Smooth muscle cell (in vitro differentiated cells): ENCODE data around the genes PKHD1, IL17A, TRAM2, TMEM14A and GFRAL.

- RAMPAGE, long total RNA, result no peak
Measured at GRCh38 chr6:51737543-51737990, 349.8 kb downstream of the PKHD1 start.

- RAMPAGE, long total RNA, result no peak
Measured at GRCh38 chr6:52087276-52087737, at the start of gene PKHD1. PKHD1 (minus strand) TSS chr6:52087613.

DNA sequence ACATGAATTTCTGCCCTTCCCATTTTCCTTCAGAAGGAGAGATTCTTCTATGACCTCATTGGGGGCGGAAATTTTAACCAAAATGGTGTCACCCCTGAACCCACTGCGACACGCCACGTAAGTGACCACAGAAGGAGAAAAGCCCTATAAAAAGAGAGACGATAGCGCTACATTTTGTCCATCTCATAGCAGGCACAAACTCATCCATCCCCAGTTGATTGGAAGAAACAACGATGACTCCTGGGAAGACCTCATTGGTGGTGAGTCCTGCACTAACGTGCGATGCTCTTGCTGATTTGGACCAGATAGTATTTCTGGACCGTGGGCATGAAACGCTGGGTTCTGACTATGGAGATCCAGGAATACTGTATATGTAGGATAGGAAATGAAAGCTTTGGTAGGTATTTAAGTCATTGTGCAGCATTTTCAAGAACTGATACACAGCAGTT lies at the start of gene IL17A:
Gene IL17A, plus strand, starts transcription at position 177 of the 449 bp plus-strand sequence.
- RAMPAGE, long total RNA, result no peak

- RAMPAGE, long total RNA, result no peak
Measured at GRCh38 chr6:52268650-52269446, 15.7 kb downstream of the MCM3 start.

DNA sequence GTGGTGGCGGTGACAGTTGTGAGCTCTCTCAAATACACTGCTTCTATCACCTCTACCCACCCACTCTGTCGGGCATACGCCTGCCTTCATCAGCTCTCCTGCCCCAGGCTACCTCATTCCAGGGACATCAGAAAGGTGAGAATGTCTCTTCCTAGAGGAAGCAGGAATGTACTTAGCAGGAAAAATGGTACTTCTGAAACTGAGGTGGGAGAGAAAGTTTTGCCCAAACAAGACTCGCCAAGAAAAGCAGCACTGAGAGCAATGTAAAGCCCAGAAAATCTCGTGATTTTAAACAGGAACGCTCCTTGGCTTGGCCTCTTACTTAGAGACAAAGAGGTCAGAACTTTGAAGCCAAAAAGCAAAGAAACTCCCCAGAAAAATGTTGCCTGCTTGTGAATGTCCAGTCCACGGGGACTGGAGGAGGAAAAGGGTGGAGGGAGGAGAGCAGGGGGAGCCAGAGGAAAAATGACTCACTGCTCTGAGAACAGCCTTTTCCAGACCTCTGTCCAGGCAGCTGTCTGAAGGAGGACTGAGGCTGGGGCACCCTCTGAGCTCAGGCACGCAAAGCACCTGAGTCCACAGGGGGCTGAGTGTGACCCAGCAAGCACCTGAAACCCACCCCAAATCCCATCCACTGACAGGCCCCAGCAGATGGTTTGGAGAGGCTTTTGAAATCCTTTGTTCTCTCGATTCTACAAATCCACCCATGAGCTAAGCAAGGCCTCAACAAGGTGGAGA lies 64.7 kb downstream of the TRAM2 start:
- RAMPAGE, long total RNA, result no peak

DNA sequence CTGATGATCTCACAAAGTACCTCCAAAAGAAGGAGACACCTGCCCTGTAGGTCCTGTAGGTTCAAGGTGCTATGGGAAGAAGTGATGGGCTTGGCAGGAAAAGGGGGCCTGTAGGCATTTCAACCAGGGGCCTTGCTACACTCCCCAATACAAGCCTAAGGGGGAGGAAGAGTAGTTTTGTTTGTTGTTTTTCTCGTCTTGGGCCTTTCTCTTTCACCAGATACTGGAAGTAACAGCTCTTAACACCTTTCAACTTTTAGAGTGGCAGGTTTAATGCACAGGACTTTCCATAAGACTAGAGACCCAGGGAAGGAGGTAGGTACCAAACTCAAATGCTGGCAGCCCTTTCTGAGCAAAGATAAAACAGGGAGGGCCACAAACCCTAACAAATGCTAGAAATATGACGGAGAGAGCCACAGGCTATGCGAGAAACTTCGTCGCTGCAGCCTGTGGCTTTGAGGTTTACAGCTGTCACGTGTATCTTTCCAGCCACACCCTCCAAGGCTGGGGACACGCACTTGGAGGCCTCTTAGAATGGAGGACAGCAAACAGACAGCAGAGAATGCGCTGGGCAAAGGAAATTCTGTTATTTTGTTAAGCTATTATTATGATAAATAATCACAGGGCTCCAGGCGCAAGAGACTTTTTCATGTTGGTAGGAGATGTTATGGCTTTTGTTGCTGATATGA lies 2.2 kb downstream of the TRAM2 start:
- RAMPAGE, long total RNA, result no peak

DNA sequence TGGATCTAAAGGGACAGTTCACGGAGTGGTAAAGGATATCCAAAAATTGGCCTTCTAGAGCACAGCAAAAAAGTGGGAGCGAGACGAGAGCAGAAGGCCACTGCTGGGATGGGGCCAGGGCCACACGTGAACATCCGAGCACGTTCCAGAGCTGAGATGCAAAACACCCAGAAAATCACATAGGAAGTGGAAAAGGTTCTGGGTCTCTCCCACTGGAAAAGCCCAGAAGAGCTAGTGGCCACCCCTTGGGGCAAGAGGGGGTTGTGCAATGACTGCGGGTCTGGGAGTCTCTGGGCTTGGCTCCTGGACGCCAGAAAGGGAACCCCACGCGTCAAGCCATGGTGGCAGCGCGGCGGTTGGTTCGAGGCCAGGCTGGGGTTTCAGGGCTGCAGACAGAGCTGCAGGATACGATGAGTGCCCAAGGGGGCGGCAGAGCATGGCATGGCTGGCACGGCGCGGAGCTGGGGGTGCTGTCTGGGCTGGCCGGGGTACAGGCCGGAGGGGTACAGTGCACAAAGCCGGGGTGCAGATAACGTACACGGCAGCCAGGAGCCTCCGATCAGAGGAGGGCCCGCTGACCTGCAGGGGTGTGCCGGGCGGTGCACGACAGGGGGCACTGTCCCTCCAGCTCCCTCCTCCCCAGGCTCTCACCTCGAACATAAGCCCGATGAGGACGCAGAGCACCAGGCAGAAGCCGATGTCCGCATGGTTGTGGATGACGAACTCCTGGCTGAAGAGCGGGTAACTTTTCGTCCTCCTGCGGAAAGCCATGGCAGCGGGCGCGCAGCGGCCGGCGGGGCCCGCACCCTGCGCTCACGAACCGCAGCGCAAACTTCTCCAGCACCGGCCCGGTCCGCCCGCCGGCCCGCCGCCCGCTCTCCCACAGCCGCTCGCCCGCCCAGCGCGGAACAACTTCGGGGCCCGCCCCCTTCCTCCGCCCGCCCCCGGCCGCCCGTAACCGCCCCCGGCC lies at the start of gene TRAM2:
Gene TRAM2, minus strand, starts transcription at position 916 of the 970 bp plus-strand sequence.
- RAMPAGE, long total RNA, result no peak

- RAMPAGE, long total RNA, result start-site peak on the plus strand at chr6:52671111-52671164, 691 and 600 reads in 2 replicates
Measured at GRCh38 chr6:52670779-52671584, at the start of gene TMEM14A. TMEM14A (plus strand) TSS chr6:52671113.

- RAMPAGE, long total RNA, result no peak
Measured at GRCh38 chr6:52918205-52918739, 8.8 kb upstream of the GSTA3 start.

DNA sequence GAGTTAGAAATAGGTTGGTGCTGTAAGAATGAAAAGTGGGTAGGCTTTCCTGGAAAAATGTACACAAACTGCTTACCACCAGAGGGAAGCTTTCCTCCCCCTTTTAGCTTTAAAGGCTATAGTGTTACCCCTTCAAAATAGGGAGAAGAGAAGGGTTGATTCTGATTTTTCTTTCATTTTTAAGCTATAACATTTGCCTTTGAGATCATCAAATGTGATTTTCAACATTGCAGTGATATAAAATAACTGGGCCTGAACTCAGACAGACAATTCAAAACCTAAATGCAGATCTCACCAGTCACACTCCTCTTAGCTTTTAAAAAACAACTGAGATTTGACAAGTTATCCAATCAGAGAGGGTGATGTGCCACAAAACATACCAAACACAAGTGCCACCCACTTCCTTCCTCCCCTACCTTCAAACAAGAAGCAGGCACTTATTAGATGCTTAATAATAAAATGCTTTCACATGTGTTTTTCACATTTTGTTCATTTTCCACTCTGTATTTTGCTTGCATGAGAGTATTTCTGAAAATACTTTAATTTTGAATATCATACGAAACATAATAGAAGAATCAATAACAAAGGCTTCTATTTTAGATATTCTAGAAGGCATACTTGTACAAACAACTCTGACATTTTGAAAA lies 57.7 kb downstream of the ELOVL5 start:
- RAMPAGE, long total RNA, result no peak

DNA sequence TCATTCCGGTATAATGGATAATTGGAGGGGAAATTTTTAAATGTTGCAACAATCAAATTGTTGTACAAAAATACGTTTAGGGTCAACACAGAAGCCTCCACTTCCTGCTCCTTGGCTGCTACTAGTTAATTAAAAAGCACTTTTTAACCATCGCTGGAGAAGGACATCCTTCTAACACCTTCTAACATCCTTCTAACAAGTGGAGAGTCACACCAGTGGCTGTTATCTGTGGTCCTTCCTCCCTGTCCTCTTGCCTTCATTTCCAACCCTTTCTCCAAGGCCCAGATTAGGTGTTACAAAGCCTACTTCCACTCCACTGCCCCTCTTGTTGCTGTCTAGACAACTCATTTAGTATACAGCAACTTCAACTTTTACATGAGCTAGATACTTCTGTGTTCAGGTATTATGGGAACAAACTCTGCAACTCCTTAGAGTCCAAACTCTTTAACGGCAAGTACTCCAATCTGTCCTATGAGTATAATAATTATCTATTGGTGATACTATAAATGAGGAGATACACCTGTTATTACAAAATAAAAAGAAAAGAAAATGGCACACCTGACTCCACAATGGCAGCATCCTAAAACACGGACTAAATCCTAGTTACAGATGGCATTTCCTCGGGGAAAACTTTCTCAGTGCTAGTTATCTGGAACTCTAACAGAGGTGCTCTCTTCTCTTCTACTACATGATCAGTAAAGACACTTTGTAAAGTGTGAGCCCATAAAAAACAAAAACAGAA lies 44.9 kb downstream of the ELOVL5 start:
- RAMPAGE, long total RNA, result no peak

DNA sequence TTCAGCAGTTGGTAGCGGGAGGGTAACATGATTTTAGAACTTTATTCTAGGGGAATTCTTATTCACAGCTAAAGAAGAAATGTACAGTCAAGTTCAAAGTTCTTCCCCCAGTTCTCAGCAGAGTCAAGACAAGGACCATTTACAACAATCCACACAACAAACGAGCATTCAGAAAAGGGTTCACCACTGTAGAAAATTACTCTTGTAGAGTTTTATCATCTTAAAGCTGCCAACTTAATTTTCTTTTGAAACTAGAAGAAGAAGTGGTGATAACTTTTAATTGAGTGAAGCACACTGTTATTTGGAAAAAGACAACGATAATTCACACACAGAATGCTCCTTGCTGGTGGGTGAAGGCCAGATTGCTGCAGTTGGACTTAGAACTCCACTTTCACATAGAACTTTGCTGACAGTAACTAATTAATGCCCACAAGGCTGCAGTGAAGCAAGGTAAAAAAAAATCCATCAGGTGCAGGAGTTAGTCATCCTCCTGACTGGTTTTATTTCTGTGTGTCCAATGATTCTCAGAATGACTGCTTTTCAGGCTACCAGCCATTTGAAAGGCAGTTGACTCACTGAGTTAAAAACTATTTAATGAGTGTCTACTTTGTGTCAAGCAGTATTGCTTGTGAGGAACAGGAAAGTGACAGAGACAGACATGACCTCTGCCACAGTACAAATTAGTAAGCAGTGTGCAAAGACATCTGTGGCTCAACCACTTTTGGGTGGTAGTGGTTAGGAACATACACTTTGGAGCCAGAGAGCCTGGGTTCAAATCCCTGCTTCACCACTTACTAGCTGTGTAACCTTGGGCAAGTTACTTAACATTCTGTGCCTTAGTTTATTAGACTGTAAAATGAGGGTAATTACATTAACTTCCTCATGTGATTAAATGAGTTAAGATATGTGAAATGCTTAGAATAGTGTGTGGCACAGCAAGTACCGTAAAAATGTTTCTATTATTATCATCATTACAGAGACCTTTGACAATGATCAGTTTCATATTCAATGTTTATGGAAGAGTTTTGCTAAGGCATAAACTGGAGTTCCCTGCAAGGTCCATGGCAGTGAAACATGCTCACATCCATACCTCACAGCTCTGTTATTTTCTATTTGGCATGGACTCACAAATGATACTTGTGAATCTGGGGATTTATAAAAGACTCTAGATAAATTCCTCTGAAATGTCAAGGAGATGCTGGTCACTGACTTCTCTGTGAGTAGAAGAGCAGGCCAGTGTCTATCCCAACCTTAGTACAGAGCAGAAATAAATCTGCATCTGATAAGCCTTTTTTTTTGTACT lies 41.8 kb downstream of the ELOVL5 start:
- RAMPAGE, long total RNA, result no peak

DNA sequence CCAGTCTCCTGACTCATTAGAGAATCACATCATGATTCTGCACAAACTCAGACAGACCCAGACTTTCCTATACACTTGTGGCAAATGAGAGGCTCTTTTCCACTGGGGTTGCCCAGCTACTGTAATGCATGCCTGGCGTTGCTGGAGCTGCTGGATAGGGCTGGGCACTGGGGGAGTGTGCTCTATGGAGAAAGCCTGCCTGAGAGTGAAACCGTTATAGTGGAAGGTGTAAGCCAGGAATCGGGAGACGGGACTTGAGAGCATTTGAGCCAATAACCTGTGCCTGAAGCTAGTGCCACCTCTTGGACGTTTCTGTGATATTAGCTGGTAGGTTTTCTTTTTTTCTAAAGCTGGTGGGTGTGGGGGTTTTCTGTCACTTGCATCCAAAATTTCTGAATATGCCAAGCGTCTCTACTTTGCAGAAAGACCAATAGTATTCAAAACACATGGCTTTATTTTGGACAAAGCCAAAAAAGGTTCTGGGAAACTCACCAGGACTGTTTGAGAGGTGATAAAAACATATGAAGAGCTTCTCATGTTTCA lies 51.5 kb downstream of the GCLC start:
- RAMPAGE, long total RNA, result no peak

- RAMPAGE, long total RNA, result no peak
Measured at GRCh38 chr6:53654636-53655043, 10.9 kb downstream of the KLHL31 start.

- RAMPAGE, long total RNA, result no peak
Measured at GRCh38 chr6:53664518-53665173, 910 bp downstream of the KLHL31 start.

DNA sequence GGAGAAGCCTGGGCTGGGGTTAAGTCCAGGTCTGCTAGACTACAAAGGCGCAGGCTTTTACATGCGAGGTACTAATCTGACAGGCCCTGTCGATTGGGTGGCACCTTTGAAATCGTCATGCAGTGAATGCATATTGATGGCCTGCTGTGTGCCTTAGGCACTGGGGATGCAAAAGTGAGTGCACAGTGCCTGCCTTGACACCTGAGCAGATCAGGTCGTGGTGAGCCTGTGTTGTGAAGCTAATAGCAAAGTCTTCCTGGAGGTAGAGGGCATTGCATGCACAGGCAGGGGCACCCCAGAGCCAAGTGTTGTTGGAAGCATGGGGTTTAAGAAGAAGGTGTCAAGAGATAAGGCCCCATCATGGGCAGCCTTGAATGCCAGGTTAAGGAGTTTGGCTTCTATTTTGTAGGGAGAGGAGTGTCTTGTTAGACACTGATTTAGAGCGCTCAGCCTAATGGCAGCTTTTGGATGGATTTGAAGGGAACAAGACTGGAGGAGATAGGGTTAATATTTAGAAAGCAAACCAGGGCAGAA lies 17.0 kb downstream of the LRRC1 start:
- RAMPAGE, long total RNA, result no peak

GRCh38 chr6:53825485-53825821 lies 30.6 kb downstream of the LRRC1 start:
- RAMPAGE, long total RNA, result no peak

DNA sequence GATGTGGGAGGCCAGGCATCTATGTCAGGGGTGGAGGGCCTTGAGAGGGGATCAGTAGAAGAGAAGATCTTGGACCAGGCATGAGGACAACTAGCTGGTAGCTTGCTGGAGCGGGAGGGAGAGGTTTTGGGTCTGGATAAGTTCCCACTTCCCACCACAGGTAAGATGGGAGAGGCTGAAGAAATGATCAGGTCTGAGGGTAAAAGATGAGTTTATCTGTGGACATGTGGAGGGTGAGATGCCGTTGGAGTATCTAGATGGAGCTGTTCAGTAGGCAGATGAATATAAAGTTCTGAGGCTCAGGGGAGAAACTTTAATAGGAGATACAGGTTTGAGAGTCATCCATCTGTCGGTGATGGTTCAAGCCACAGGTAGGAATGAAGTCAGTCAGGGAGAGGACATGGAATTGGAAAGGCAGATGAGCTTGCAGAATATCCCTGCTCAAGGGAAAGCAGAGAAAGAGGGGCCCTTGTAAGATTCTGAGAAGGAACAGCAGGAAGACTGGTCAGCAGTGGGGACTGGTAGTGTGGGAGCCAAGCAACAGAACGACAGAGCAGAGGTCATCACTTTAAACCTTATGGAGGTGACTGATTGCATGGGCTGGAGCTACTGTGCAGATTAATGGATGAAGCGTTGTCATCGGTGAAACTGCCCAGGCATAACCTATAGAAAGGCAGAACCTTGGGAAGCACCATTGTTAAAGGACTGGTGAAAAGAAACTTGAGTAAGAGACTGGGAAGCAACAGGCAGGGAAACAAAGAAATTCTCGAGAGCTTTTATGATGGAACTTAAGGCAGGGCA lies 62.2 kb downstream of the LRRC1 start:
- RAMPAGE, long total RNA, result no peak

DNA sequence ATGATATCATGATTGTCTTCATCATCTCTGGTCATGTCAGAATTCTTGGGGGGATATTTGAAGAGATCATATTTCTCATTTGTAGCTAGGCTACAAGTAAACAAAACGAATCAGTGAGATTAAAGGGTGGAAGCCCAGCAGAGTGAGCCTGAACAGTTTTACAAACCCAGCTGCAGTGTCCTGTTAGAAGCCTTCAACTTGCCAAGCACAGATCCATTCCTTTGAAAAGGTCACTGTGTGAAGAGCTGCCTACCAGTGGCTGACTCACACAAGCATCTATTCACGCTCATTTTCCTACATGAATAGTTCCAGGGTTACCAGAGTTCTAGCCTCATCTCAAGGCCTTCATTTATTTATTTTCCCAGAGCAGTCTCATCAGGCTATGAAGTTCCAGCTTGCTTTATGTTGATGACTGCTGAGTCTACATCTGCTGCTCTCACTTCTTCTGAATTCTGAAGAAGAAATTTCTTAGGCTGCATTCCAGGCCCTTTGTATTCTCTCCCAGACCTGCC lies 25.7 kb upstream of the MLIP start:
- RAMPAGE, long total RNA, result no peak

- RAMPAGE, long total RNA, result no peak
Measured at GRCh38 chr6:55327281-55327519, at the start of gene GFRAL. GFRAL (plus strand) TSS chr6:55327469.